Mammary epithelial cell (primary cell): Measurements from ENCODE around the genes CSPG5 and MAP4.

GRCh38 chr3:47123271-47123635, 40.7 kb downstream of the SETD2 start:
- CAGE, long polyA plus RNA, result no peak
- RRBS, result no CpG with 5 or more reads among the region's 13 CpGs

DNA sequence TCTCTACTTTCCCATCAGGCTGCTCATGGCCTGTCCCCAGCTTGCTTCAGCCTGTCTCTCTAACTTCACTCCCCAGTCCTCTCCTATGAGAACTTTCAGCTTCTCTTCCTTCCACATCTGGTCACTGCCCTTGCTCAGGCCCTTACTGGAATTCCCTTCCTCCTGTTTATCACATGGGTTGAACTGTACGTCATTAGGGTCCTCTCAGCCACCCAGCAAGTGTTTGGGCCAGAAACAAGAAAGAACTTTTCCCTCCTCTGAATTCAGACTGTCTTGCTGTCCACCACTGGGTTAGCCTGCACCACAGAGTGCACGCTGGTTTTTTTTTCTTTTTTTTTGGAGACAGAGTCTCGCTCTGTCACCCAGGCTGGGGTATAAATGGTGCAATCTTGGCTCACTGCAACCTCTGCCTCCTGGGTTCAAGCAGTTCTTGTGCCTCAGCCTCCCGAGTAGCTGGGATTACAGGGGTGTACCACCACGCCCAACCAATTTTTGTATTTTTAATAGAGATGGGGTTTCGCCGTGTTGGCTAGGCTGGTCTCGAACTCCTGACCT, 5.1 kb downstream of the PTPN23 start:
- CAGE, long polyA plus RNA, result no peak
- RRBS, result no CpG with 5 or more reads among the region's 8 CpGs

- CAGE, long polyA plus RNA, result no peak
- RRBS, result no CpG with 5 or more reads among the region's 2 CpGs
These were observed 41.2 kb downstream of the PTPN23 start for GRCh38 chr3:47422030-47422364.

- CAGE, long polyA plus RNA, result no peak
- RRBS, result no CpG with 5 or more reads among the region's 3 CpGs
These were observed 16.4 kb downstream of the CSPG5 start for GRCh38 chr3:47562275-47562708.

DNA sequence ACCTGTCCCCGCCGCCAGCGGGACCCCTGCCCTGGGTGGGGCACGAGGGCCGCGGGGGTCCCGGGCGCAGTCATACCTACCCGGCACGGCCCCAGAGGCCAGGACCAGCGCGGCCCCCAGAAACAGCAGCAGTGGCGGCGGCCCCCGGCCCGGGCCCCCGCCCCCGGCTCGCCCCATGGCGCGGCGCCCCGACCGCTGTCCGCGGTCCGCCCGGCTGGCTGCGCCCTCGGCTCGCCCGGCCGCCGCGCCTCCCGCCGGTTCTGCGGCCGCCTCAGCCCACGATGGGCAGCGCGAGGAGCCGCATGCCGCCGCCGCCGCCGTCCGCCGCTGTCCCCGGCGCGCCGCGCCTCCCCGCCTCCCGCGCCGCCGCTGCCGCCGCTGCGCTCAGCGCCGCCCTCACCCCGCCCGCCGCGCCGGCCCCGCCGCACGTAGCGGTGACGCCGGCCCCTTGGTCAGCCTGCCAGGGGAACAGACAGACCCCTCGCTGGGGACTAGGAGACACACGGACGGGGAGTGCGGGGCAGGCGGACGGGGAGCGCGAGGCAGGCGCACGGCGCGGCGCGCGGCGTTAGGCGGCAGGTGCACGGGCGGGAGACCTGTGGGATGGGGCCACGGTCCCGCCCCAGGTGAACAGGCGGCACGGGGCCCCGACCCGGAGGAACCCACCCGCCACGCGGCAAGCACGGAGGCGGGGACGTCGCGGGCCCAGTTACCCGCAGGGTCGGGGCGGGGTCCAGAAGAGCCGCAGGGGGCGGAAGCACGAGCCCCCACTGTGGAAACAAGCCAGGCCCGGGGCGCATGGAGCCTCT, at the start of gene CSPG5:
TSS of gene CSPG5 (minus strand) at position 349 of the 809 bp plus-strand sequence.
- CAGE, long polyA plus RNA, result no peak
- RRBS, result 2% methylated on average over 48 of the region's 117 CpGs

- CAGE, long polyA plus RNA, result no peak
- RRBS, result 98% methylated on average over 7 of the region's 38 CpGs
These were observed 46.3 kb downstream of the DHX30 start for GRCh38 chr3:47848917-47849887.

DNA sequence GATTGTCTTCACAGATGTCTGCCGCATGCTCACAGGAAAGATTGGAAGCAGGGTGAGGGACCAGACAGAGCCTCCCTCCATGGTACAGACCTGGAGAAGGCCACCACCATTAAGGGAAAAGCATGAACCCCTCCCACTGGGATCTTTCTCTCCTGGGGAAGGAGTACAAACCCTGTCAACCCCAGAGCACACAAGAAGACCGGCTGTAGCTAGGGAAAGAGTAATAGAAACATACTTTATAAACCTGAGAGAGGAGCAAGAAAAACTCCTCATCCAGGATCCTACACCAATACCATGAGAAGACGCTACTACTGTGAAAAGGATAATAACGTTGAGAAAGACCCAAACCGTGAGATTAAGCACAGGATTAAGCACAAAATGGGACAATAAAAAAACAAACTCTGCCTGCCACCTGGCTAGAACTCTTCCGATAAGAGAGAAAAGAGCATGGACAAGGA, 20.2 kb downstream of the MAP4 start:
- CAGE, long polyA plus RNA, result no peak
- RRBS, result no CpG with 5 or more reads among the region's 6 CpGs

GRCh38 chr3:48013741-48014089, 2.5 kb downstream of the MAP4 start:
- CAGE, long polyA plus RNA, result no peak
- RRBS, result no CpG with 5 or more reads among the region's 1 CpG

DNA sequence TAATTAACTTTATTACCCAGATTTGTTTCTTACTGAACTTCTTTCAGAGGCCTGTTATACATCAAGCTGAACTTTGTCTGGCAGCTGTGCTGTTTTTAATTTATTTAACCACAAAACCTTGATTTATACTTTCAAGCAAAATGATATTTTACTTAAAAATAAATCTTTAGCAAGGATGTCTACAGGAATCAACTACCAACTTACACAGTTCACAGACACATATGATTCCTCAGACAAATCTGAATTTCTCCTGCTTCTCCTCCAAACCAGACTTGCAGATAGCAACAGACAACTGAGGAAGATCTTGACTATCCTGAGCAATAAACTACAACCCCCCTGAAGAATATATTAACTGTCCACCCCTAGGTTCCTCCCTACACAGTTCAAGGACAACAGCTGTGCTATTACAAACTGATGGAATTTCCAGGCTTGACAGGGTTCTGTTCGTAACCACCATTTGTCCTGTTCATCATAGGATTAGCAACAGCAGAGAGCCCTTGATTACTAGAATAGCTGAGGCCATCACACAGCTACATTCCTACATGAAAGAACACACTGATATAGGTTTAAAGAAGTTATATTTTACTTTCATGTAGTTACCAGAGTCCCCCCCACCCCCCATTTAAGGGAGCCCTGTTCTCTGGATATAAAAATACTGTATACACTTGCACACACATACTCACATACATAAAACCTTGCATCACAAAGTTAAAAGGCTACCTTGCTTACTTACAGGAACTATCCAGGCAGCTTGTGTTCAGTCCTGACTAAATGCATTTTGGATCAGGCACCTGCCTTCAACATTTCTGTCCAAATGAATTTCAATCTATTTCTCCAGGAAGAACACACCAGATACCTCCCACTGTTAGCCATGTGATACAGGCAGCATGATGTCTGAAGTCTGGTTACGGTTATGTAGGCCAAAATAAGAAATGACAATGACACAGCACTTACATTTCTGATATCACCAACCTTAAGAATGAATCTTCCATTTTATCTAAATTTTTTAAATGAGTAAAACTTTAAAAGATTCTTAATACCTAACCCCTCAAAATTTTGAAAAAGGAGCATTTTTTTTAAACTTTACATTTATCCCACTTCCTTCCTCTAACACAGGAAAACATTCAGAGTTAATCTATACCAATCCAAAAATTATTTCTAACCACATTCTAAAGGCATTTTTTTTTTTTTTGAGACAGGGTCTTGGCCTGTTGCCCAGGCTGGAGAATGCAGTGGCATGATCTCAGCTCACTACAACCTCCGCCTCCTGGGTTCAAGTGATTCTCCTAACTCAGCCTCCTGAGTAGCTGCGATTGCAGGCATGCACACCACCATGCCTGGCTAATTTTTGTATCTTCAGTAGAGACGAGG, at the start of gene MAP4:
TSS of gene MAP4 (minus strand) at position 816 of the 1,371 bp plus-strand sequence.
- CAGE, long polyA plus RNA, result no peak
- RRBS, result no CpG with 5 or more reads among the region's 5 CpGs

DNA sequence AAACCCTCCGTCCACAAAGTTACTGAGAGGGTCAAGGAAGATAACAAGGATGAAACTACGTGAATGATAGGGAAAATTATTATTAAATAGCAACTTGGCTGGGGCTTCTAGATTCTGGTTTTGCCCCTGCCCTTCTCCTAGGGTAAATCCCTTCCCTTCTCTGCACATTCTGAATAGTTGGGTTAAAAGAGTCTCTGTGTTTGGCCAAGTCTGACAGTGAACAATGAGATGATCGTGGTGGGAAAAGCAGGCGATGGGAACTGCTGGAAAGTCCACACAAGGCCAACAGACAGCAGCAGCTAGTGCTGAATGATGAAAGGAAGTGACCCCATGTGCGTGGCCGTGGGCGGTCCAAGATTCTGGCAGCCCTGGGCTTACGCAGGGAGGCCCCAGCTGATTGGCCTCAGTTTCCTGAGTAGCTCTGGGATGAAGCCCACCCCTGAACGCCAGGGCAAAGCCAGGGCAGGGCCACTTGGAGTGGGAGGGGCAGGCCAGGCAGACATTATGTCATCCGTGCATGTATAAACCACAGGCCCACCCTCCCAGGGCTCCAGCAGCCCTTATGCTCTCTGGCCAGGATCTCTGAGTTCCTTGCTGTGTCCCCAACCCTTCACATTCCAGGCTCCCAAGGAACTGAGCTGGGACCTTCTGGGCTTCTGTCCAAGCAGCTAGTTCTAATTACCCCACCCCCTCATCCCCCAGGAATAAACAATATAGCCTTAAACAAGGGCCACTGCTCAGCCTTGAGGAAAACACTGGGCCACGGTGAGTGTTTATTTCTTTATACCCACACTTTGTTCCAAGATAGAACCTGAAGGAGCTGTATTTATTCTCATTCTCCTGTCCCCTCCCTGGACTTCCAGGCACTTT, 57.8 kb downstream of the CDC25A start:
- CAGE, long polyA plus RNA, result no peak
- RRBS, result no CpG with 5 or more reads among the region's 11 CpGs

DNA sequence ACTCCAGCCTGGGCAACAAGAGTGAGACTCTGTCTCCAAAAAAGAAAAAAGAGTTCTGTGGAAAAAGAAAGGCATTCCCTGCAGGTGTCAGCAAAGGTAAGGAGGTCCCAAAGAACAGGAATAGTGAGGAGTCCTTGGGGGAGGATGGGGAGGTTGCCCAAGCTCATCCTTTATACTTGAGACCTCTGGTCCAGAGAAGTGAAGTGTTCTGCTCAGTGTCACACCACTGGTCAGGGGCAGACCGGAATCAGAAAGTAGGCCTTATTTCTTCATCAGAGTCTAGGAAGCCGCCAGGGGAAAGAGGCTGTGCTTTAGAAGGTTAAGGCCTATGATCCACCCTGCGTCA, 37.3 kb downstream of the CDC25A start:
- CAGE, long polyA plus RNA, result no peak
- RRBS, result no CpG with 5 or more reads among the region's 3 CpGs

GRCh38 chr3:48247524-48248033, 6.7 kb downstream of the ZNF589 start:
- CAGE, long polyA plus RNA, result no peak
- RRBS, result no CpG with 5 or more reads among the region's 1 CpG

DNA sequence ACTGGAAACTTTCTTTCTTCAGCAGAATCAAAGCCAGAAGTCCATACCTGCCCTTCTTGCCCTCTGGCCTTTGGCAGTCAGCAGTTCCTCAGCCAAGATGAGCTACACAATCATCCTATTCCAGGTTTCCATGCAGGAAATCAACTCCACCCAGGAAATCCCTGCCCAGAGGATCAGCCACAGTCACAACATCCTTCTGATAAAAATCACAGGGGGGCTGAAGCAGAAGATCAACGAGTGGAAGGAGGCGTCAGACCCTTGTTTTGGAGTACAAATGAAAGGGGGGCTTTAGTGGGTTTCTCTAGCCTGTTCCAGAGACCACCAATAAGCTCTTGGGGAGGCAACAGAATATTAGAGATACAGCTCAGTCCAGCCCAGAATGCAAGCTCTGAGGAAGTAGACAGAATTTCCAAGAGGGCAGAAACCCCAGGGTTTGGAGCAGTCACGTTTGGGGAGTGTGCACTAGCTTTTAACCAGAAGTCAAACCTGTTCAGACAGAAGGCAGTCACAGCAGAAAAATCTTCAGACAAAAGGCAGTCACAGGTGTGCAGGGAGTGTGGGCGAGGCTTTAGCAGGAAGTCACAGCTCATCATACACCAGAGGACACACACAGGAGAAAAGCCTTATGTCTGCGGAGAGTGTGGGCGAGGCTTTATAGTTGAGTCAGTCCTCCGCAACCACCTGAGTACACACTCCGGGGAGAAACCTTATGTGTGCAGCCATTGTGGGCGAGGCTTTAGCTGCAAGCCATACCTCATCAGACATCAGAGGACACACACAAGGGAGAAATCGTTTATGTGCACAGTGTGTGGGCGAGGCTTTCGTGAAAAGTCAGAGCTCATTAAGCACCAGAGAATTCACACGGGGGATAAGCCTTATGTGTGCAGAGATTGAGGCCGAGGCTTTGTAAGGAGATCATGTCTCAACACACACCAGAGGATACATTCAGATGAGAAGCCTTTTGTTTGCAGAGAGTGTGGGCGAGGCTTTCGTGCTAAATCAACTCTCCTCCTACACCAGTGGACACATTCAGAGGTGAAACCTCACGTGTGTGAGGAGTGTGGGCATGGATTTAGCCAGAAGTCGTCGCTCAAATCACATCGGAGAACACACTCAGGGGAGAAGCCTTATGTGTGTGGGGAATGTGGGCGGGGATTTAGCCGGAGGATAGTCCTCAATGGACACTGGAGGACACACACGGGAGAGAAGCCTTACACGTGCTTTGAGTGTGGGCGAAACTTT, 27.4 kb downstream of the ZNF589 start:
- CAGE, long polyA plus RNA, result no peak
- RRBS, result no CpG with 5 or more reads among the region's 25 CpGs

GRCh38 chr3:48335269-48335636, 1.8 kb upstream of the SPINK8 start:
- CAGE, long polyA plus RNA, result no peak
- RRBS, result no CpG with 5 or more reads among the region's 8 CpGs

- CAGE, long polyA plus RNA, result no peak
- RRBS, result no CpG with 5 or more reads among the region's 3 CpGs
These were observed 905 bp upstream of the PLXNB1 start for GRCh38 chr3:48430761-48431220.

DNA sequence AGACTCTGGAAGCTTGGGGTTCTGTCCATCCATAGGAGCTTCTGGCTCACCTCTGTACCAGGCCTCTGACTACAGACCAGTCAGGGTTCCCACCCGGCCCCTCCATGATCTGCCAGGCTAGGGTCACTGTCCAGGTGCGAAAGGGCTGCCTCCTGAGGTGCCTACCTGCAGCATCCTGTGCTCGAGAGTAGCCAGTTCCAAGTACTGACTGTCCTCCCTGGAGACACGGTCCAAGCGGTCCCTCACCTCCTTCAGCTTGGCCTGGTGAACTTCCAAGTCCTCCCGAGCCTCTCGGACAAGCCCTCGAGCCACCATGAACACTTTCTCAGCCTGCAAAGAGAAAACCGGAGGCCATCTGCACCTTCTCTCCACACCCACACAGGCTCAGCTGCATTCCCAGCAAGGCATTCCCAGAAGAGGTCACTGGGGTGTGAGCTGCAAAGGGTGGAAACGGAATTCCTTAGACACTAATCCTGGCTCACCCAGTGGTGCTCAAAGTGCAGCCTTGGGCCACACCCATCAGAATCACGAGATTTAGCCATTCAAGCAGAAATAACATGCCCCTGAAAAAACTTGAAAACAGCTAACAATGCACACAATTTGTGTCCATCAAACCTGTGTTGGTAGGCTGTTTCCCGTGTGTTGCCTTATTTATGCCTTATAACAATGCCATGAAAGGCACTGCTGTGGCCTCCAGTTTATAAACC, 3.8 kb upstream of the PLXNB1 start:
- CAGE, long polyA plus RNA, result no peak
- RRBS, result no CpG with 5 or more reads among the region's 12 CpGs

- CAGE, long polyA plus RNA, result no peak
- RRBS, result no CpG with 5 or more reads among the region's 5 CpGs
These were observed 1.8 kb downstream of the TREX1 start for GRCh38 chr3:48467691-48468310.

- CAGE, long polyA plus RNA, result no peak
- RRBS, result no CpG with 5 or more reads among the region's 23 CpGs
These were observed 2.7 kb downstream of the UCN2 start for GRCh38 chr3:48560682-48561494.

GRCh38 chr3:48598617-48599631, 3.8 kb upstream of the COL7A1 start:
- CAGE, long polyA plus RNA, result no peak
- RRBS, result under 1% methylated on average over 6 of the region's 16 CpGs

GRCh38 chr3:48692853-48693443, 7.2 kb upstream of the NCKIPSD start:
- CAGE, long polyA plus RNA, result no peak
- RRBS, result no CpG with 5 or more reads among the region's 5 CpGs